ENCODE measurements around a stretch of chr18.

GRCh38 chr18:35950157-35950719, 22.2 kb upstream of the C18orf21 start:
- PRO-cap = no peak

DNA sequence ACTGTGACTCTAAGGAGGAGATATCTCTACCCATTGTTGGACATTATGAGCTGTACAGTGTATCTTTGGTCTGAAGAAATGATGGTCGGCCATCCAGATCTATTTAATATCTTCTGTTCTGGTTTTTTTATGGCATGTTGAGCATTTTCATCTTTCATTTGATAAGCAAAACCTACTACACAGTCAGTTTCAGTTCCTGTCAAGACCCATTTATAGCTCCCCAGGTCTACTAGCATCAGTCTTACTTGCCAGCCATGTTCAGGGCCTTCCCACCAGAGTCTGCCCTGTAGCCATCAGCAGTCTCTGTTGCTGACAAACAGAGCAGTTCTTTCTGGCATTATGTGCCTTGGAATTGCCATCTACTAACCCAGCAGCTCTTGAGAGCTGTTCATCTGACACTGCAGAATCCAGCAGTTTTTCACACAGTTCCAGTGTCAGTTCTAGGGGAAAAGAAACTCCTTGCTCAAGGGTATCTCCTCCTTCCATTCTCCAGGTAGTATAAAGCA, 20.2 kb downstream of the ELP2 start:
- PRO-cap = no peak

DNA sequence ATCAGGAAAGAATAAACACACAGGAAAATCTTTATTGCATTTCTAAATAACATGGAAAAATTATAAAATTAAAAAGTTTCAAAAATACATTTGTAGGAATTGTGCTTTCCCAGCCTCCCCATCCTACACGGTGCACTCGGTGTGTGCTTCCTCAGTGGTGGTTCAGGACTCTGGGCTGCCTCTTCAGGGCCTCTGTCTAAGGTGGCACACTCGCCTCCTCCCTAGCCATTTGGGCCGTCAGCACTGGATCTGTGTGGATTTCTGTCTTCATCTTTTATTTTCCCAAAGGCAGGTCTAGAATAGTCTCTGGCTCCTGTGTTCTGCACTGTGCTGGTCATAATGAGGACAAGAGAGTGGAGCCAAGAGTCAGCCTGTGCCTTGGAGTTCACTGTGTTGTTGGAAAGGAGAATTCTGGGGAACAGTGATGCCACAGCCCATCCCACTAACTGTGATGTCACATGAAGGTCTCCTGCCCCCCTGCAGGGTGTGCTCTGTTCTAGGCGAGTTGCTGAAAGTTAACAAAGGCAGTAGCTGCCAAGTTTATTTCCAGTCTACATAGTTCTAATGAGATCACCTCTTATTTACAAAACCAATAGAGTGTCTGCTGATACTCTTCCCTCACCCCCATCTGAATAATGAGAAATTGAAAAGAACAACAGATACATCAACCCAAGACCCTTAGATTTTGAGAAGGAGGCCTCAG, 248.6 kb downstream of the TPGS2 start:
- PRO-cap = no peak

- PRO-cap = no peak
Measured at GRCh38 chr18:36711778-36712321, 117.0 kb downstream of the TPGS2 start.

- PRO-cap = no peak
Measured at GRCh38 chr18:37485146-37485985, 80.2 kb downstream of the CELF4 start.

- PRO-cap = no peak
Measured at GRCh38 chr18:38450804-38451214, 885.2 kb upstream of the CELF4 start.

DNA sequence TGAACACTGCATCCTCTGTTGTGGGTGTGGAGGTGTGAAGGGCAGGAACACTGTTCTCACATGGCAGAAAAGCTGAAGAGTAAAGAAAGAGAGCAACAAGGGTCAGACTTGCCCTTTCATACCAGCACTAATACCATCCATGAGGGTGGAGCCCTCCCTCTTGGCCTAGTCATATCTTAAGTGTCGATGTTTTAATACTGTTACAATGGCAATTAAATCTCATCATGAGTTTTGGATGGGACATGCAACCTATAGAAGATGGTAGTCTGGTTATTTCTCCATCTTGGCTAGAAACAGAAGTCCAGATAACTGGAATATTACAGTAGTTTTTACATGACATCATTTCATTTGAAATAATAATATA, 1520.6 kb upstream of the CELF4 start:
- PRO-cap = no peak

- PRO-cap = unidirectional peak, plus-strand start at chr18:40085467
Measured at GRCh38 chr18:40085182-40085640, 1869.8 kb upstream of the PIK3C3 start.

GRCh38 chr18:42162694-42162968, 207.6 kb downstream of the PIK3C3 start:
- PRO-cap = no peak

DNA sequence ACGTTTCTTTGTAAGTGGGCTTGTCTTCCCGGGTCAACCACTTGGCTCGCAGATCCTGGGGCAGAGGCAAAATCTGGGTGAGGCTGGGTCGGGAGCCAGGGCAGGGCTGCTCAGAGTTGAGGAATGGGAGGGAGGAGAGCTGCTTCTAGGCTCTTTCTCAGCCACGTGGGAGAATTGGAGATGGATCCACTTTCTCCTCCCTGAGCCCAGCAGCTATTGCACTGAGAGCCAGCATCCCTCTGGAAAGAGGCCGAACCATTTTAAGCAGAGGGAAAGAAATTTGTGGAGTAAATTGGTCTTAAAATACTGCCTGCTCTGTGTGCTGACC, 344.2 kb downstream of the PIK3C3 start:
- PRO-cap = no peak

- PRO-cap = no peak
Measured at GRCh38 chr18:42339382-42339682, 384.3 kb downstream of the PIK3C3 start.

DNA sequence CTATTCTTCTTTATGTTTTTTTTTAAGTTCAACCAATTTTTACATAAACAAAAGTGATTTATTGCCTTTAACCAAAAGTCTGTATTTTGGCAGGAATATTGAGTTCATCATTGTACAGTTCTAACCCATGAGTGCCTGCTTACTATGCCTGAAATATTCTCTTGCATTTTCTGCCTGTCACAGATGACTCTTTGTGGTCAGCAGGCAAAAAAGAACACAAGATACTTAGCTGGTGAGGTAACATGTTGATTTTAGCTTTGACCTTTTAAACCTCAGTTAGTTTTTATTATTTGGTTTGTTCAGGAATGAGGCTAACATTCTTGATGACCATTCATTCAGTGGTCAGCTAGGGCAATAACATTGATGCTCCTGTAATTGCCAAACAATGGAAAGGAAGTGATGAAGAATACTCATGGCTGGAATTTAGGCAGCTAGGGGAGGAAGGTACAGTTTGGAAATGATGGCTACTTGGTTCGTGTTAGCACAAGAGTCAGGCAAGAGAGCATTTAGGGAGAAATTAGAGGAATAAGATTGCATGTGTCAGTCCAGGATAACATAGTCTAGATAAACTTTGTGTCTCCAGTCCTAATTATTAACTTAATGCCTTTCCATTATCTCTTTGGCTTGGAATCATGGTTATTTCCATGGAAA, 491.2 kb downstream of the PIK3C3 start:
- PRO-cap = no peak

DNA sequence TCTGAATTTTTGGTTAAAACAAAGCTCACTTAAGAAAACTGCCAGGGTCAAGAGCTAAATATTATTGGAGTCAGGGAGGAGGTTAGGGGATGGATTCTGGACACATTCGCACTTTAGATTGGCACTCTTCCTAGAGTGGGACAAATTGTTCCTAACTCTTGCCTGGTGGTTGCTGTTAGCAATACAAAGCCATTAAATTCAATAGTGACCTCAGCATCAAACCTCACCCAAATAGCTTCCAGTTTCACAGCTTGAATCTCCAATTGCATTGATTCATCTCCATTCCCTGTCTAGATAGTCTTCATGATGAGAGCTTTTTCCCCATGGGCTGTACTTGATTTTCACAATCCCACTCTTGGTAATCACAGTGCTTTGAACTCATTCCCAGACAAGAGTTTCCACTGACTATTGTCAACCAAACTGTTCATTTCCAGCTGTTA, 585.9 kb upstream of the SYT4 start:
- PRO-cap = no peak

DNA sequence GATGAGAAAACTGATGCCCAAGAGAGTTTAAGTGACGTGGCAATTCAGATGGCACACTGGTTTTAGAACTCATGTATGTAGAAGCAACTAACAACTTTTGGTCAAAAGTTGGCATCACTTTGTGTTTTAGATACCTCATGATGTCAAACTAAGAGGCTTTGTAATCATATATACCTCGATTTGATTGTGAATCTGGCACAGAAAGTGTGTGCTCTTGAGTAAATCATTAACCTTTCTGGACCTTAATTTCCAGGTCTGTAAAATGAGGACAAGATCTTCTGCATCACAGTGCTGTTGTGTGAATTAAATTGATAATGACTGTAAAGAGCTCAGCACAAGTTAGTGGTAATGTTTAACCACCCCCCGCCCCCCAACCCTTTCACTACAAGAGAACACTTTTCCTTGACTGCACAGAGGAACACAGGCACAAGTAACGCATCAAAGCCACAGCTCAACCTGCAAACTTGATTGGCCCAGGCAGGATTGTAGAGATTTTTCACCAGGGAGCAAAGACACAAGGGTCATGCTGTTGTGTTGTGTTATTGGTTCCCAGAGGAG, 10.4 kb downstream of the SETBP1 start:
- PRO-cap = no peak

- PRO-cap = no peak
Measured at GRCh38 chr18:44745379-44746214, 64.9 kb downstream of the SETBP1 start.

DNA sequence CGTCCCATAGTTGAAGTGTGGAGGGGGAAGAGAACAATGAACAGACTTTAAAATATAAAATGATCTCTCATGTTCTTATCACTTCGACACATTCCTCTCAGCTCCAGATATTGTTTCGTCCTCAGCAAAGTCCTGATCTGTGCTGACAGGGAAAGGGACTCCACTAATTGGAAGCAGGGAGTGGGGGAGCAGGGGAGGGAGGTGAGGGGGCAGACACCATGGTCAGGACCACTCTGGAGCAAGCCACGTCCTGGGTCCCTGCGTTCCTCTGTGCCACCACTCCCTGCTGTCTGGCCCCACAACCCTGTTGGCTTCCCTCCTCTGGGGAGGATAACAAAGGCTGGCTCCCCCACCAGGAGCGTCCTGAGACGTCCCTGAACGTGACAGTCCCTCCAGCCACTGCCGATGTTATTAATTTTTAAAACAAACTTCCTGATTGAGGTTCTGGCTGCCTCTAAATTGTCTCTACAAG, 257.2 kb downstream of the SETBP1 start:
- PRO-cap = no peak

DNA sequence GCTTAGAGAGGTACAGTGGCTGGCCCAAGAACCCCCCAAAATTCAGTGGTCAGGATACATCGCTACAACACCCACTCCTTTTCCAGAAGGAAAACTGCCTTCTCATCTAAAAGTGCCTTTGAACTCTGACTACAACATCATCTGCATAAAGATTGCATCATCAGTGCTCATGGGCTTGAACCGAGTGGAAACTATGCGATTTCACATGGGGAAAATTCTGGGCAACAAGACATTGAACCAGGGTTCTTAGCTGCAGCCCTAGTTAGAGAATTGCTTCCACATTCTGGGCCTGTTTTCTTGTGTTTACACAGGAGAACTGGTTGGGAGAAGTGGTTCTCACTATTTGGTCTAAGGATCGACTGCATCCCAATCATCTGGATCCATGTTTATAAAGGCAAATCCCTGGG, 294.5 kb upstream of the SLC14A2 start:
- PRO-cap = no peak

GRCh38 chr18:45449441-45449853, 165.8 kb upstream of the SLC14A2 start:
- PRO-cap = no peak

DNA sequence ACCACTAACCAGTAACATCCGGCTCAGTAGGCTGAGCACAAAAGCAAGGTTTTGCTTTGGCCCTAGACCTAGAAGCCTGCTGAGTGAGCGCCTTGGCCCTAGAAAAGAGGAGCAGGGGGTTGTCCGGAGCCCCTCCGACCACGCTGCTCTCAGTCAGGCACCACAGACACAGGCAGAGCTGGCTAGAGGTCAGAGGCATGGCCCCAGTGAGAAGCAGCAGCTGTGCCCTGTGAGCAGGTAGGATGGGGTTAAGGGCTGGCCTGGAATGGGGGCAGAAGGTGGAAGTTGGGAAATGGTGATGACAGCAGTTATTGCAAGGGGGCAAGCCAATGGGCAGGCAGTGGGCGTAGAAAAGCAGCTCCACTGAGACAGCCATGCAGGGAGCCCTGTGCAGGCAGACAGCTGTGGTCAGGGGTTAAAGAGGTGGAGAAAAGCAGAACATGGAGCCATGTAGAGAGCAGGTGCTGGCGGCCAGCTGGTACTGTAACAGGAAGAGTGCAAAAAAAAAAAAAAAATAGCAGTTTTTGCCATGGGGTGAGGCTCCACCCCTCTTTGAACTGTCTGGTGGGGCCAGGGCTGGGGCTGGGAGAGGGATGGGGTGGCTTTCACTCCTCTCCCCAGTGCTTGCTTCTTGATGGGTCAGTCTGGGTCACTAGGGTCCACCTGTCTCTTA, 36.9 kb upstream of the SLC14A1 start:
- PRO-cap = no peak

DNA sequence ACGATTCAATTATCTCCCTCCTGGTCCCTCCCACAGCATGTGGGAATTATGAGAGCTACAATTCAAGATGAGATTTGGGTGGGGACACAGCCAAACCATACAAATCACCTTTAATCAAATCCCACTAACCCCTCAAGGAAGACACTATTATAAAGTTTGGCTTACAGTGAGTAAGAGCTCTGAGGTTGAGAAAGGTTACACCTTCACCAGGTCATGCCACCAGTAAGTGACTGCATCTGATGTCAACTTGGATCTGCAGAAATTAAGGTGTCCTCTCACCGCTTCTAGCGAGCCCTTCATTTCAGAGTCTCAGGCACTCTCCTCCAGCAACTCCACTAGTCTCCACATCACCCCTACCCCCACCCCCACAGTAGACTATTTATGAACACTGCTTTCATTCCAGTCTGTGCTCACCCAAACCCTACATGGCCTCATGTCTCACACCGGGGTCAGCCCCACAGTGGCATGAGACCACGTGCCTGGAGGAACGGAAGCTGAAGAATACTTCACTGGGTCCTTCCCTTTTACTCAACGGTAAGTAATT, 47.4 kb downstream of the SLC14A1 start:
- PRO-cap = bidirectional peak, plus-strand start at position 476 of the sequence, minus-strand start at position 337 of the sequence

Measured in tibial artery (tissue), 1 donor.